Penis (tissue), 1 donor: ENCODE results near the gene SGMS2.

DNA sequence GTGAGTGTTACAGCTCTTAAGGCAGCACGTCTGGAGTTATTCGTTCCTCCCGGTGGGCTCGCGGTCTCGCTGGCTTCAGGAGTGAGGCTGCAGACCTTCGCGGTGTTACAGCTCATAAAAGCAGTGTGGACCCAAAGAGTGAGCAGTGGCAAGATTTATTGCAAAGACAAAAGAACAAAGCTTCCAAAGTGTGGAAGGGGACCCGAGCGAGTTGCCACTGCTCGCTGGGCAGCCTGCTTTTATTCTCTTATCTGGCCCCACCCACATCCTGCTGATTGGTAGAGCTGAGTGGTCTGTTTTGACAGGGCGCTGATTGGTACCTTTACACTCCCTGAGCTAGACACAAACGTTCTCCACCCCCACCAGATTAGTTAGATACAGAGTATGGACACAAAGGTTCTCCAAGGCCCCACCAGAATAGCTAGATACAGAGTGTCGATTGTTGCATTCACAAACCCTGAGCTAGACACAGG, 156.1 kb upstream of the GIMD1 start:
- PRO-cap, result no peak

DNA sequence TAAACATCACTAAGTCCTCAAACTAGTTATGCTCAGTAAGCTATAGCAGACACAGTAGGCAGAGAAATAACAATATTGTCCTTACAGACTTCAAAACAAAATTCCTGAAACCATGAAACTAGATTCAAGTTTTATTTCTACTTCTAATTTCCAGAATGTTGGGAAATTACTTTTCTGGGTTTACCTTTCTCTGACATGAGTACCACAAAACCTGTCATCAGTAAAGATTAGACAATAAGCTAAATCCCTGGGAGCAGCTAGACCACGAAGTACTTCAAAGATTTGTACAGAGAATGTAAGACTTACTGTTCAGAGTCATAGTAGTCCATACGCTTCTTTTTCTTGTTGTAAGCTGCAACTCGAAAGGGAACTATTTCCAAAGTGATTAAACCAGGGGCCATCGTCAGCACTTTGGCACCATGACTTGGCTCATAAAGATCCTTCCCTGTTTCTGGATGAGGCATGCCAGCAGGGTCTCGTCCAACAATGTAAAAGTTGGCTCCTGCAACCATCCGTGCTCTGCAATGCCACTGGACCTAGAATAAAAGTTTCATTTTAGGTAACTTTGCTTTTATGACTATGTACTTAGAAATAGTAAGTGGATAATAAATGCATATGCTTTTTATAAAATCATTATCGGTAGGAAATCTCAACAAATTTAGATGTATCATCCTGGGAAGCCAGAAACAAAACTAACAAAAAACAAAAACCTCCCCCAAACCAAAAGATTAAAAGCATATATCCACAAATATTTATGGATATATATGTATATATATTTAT, 88.5 kb downstream of the PAPSS1 start:
- PRO-cap, result no peak

DNA sequence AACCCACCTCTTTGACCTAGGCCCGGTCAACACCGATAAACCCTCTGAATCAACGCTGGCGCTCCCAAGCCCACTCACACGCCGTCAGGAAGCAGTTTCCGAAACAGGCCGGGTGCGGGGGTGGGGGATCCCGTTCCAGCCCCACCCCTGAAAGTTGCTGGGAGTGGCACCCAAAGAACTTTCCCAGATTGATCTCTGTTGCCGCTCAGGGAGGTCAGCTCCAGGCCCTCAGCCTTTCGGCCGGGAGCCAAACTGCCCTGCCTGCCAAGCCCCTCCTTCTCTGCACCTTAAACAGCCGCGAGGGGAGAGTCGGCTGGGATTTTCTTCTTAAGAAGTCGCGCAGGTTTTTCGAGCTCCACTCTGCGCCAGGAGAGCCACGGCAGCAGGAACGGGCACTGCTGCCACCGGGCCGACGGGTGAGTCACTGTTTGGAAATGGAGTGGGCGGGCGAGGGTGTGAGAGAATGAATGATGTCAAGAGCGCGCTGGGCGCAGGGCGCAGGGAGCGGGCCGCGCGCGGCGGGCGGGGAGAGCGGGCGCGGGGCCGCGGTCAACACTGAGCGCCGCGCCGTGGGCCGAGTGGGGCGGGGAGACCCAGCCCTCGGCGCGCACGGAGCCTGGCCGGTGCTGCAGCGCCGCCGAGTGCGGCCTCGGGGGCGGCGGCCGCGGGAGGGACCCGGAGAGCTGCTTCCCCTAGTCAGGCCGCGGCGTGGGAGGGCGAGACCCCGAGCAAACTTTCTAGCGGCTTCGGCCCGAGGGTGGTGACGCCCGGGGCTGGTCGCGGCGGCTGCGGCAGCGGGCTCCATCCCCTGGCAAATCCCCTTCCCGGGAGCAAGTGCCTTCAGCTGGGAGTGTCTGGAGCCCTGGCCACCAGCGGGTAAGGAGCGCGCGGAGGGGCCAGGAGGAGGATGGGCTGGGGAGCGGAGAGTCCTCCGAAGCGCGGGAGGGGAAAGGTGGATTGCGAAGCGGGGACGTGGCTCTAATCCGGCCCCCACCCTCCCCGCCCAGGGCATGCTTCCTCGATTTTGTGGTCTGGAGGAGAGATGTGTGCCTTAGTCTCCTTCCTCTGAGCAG, at the start of gene SGMS2:
TSS of gene SGMS2 (plus strand) at position 555 of the 1,073 bp plus-strand sequence.
- PRO-cap, result bidirectional peak, plus-strand start at position 186 of the sequence, minus-strand start at position 86 of the sequence; bidirectional peak, plus-strand start at position 493 of the sequence, minus-strand start at position 426 of the sequence; bidirectional peak, plus-strand start at position 879 of the sequence, minus-strand start at position 836 of the sequence

GRCh38 chr4:108034618-108034990, 44.9 kb downstream of the HADH start:
- PRO-cap, result no peak

GRCh38 chr4:108045563-108046273, 56.0 kb downstream of the HADH start:
- PRO-cap, result no peak

DNA sequence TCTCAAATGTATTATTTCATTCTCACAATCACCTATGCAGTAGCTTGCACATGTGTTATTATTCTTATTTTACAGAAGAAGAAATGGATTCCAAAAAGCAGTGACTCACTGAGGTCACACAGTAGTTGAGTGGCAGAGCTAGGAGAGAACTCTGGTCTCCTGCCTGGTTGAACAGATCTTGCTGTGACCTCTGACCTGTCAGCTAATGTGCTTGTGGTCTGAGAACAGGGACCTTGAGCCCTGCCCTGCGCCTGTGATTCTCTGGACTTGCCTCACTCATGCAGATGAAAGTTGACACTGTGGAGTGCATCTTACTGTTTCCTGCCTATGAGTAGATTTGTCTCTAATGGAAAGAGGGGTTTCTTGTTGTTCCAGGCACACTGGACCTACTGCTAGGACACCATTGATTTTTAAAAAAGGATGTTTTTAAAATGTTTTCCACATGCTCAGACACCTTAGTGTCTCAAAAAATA, 32.3 kb downstream of the ETNPPL start:
- PRO-cap, result no peak

GRCh38 chr4:109501705-109502764, 58.0 kb upstream of the MCUB start:
- PRO-cap, result no peak

GRCh38 chr4:109801454-109801753, 395 bp downstream of the CFI start:
- PRO-cap, result no peak

DNA sequence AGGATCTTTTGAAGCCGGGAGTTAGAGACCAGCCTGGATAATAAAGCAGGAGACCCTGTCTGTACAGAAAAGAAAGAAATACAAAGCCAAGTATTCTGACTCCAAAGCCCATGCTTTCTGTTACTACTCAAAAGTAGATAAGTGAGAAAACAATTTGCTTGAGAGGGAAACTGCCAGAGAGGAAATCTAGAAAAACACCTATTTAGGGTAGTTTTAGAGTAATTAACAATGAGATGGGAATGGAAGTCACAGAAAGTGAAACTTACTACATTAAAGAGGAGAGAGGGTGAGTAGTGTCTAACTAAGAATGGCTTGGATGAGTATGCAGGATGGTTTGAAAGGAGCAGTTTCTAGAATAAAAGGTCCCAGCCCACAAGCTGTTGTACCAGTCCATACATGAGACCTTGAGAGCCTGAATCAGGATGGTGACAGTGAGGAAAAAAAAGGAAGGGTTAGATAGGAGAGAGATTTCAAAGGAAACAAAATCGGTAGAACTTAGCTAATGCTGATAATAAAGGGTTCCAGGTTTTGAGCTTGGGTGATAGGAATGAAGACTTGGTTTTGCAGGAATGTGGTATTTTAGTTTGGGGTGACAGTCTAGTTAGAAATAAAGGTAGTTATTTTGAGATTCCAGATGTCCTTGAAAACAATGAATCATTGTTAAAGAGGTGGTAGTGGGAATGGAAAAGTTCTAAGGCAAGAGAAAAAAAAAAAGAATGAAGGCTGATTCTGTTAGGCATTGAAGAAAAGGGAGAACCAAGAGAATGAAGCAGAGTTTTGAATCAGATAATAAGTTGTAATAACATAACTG, 1.4 kb downstream of the GAR1 start:
- PRO-cap, result no peak

DNA sequence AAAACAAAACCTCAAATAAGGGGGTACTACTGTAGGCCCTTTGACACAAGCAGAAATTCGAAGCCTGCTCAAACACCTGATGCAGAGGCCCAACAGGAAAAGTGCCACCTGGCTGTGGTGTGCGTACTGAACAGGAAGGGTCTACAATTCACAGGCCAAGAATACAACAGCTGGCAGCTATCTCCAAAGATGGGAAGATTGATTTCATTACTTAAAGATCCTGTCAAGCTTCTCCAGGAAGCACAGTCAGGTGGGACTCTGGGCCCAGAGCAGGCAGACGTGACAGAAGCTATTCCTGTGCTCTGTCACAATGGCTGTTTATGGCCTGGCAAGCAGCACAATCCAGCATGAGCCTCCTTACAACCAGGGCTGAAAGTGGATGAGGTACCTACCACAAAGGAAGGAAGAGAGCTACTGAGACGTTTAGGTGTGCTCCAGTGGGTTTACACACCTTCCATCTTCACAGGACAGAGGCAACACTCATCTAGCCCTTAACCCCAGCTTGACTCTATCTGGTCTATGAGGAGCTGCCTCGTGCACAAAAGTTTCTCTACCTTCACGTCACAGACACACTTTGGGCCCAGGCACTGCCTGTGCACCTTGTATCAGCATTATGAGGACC, 26.4 kb downstream of the LRIT3 start:
- PRO-cap, result no peak

GRCh38 chr4:110116880-110117212, 81.6 kb downstream of the ELOVL6 start:
- PRO-cap, result no peak

GRCh38 chr4:110628655-110629126, 5.8 kb upstream of the PITX2 start:
- PRO-cap, result bidirectional peak, plus-strand start at chr4:110629023, minus-strand start at chr4:110628923

DNA sequence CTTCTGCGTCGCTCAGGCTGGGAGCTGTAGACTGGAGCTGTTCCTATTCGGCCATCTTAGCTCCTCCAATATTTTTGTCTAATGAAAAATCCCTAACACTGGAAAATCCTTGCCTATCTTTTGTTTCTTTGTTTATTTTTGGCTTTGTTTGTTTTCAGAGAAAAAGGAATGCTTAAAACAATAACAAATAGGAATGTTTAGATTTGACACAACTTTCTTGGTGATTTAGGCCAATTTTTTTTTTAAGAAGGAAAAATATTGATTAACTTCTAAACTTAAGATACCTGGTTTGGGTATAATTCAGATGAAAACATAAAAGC, 70.7 kb upstream of the PITX2 start:
- PRO-cap, result no peak

GRCh38 chr4:110876715-110877290, 253.9 kb upstream of the PITX2 start:
- PRO-cap, result no peak

- PRO-cap, result no peak
Measured at GRCh38 chr4:112288362-112288890, 2.7 kb upstream of the TIFA start.

- PRO-cap, result no peak
Measured at GRCh38 chr4:112315346-112315885, 18.2 kb downstream of the ALPK1 start.

DNA sequence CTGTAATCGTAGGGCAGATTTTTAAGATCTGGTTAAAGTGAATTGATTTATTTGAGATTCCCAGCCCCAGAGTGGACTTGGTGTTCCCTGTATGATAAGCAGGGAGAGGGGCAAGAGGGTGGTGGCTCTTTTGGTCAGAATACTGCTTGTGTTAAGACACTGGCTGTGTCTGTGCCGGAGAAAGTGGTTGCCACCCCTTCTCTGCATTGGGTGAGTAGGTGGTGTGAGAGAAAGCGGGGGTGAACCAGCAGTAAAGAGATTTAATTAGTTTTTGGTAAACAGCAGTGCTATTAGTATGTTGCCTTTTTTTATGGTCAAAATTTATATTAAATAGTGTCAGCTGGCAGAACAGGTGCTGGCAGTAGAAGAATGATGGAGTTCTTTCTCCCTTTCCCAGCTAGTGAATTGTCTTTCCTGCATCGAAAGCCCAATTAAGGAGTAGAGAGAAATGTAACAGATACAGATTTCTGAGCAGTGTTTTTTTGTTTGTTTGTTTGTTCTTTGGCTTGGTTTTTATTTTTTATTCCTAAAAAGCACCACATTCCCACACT, 181.6 kb downstream of the LARP7 start:
- PRO-cap, result no peak

- PRO-cap, result no peak
Measured at GRCh38 chr4:112956306-112956623, 93.2 kb upstream of the ANK2 start.

DNA sequence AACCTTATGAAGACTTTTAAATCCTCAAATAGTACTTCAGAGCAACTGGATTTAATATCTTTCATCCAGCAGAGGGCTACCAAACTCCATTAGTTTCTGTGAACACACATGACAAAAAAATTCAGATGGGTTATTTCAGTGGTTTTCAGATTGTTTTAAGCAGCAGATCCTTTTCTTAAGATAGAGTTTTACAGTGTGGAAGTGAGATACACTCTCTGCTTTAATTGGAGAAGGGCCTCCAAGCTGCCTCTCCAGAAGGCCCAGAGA, 56.7 kb downstream of the ANK2 start:
- PRO-cap, result no peak

GRCh38 chr4:113141817-113142535, 92.5 kb downstream of the ANK2 start:
- PRO-cap, result no peak